Epithelial cell of proximal tubule (primary cell): ENCODE measurements around the gene PRR7.

- RAMPAGE, long total RNA: no peak
- RRBS: no CpG with 5 or more reads among the region's 16 CpGs
Observed at GRCh38 chr5:175895442-175896160, 24.2 kb downstream of the CPLX2 start.

DNA sequence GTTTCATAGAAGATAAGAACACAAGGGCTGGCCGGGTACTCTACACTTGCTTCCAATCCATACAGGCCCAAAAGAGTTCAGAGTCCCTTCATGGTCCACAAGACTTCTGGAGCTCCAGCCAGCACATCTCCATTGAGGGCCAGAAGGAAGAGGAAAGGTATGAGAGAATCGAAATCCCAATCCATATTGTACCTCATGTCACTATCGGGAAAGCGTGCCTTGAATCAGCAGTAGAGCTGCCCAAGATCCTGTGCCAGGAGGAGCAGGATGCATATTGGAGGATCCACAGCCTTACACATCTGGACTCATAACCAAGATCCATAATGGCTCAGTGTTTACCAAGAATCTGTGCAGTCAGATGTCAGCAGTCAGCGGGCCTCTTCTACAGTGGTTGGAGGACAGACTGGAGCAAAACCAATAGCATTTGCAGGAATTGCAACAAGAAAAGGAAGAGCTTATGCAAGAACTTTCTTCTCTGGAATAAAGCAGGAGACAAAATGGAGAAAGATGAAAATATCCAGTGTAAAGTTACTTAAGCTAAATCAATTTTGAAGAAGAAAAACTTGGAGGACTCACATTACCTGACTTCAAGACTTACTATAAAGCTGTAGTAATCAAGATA is 52.9 kb downstream of the KIAA1191 start:
- RAMPAGE, long total RNA: no peak
- RRBS: no CpG with 5 or more reads among the region's 5 CpGs

GRCh38 chr5:176366203-176366628 is 929 bp downstream of the ARL10 start:
- RAMPAGE, long total RNA: no peak
- RRBS: no CpG with 5 or more reads among the region's 29 CpGs

GRCh38 chr5:176528830-176529621 is 8.2 kb downstream of the RNF44 start:
- RAMPAGE, long total RNA: no peak
- RRBS: 91% methylated on average over 11 of the region's 33 CpGs

DNA sequence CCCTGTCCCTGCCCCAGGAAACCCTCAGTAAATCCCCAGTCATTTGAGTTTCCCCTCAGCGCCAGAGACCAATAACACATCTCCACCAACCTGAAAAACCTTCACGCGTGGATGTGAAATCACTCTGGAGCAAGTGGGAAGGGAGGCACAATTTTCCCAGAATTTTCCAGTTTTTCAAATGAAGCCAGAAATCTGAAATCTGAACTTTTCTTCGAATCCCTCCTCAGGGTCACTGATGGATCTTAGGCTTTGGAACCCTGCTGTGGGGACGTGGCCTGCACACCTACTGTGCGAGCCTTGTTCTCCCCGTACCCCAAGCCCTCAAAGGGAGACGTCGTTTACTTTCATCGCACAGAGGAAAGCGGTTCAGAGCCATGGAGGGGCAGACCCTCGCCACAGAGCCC is 3.5 kb upstream of the RNF44 start:
- RAMPAGE, long total RNA: no peak
- RRBS: no CpG with 5 or more reads among the region's 12 CpGs

DNA sequence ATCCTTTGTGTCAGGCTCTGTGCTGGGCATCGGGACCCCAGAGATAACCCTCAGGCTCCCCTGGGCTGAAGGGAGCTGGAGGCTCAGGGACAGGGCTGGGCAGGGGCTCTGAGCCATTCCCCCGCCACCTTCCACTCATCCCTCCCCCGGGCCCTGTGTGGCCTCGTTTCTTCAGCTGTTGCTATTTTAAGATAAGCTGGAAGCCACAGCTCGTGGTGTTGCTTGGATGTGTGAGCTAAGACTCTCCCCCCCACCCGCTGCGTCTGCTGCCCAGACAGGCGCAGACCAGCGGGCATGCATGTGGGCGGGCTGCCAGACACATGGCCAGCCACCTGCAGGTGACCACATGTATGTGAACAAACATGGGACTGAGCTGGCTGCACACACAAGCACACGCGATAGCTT is 8.7 kb downstream of the SNCB start:
- RAMPAGE, long total RNA: no peak
- RRBS: no CpG with 5 or more reads among the region's 12 CpGs

GRCh38 chr5:176823859-176824369 is 13.6 kb downstream of the UNC5A start:
- RAMPAGE, long total RNA: no peak
- RRBS: 100% methylated on average over 1 of the region's 18 CpGs

- RAMPAGE, long total RNA: no peak
- RRBS: no CpG with 5 or more reads among the region's 5 CpGs
Observed at GRCh38 chr5:177065532-177065840, 21.2 kb upstream of the FGFR4 start.

GRCh38 chr5:177089109-177089815 is 2.5 kb downstream of the FGFR4 start:
- RAMPAGE, long total RNA: no peak
- RRBS: no CpG with 5 or more reads among the region's 8 CpGs

DNA sequence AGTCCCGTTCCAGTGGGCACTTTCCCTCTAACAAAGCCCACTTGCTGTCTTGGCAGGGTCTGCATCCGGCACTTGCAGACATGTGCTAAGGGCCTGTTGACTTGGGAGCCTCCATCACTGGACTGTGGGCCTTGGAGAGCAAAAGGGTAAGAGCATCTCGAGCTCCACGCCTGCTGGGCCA is 2.3 kb upstream of the NSD1 start:
- RAMPAGE, long total RNA: no peak
- RRBS: no CpG with 5 or more reads among the region's 4 CpGs

DNA sequence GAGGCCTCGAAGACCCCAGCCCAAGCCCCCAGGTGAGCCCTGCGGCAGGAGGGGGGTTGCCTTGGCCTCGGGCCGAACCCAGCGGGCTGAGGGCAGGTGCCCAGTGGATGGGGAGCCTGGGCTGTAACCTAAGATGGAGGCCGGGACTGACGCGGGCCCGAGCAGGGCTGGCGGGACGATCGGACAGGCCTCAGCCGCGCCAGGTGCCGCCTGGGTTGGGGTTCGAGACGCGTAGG is 532 bp upstream of the NSD1 start:
- RAMPAGE, long total RNA: no peak
- RRBS: no CpG with 5 or more reads among the region's 18 CpGs

- RAMPAGE, long total RNA: no peak
- RRBS: no CpG with 5 or more reads among the region's 24 CpGs
Observed at GRCh38 chr5:177305571-177306819, 2.4 kb downstream of the PRELID1 start.

DNA sequence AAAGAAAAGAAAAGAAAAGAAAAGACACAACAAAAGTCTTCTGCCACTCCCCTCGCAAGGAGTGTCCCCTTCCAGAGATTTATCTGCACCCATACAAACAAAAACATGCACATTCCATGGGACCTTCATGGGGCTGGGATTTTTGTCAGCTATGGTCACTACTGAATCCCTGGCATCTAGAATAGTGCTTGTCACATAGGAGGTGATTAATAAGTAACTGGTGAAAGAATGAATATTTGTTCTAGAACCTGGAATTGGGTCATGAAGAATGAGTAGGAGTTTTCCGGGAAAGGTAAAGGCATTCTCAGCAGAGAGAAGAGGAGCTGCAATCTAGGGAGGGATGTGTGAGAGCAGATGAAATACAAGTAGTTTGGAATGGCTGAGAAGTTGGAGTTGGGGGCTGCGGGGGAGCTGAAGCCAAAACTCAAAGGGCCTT is 2.8 kb upstream of the LMAN2 start:
- RAMPAGE, long total RNA: no peak
- RRBS: no CpG with 5 or more reads among the region's 3 CpGs

GRCh38 chr5:177379408-177379913 is 4.8 kb upstream of the SLC34A1 start:
- RAMPAGE, long total RNA: no peak
- RRBS: 0% methylated on average over 1 of the region's 7 CpGs

- RAMPAGE, long total RNA: no peak
- RRBS: 96% methylated on average over 1 of the region's 11 CpGs
Observed at GRCh38 chr5:177432663-177433076, 6.2 kb downstream of the GRK6 start.

DNA sequence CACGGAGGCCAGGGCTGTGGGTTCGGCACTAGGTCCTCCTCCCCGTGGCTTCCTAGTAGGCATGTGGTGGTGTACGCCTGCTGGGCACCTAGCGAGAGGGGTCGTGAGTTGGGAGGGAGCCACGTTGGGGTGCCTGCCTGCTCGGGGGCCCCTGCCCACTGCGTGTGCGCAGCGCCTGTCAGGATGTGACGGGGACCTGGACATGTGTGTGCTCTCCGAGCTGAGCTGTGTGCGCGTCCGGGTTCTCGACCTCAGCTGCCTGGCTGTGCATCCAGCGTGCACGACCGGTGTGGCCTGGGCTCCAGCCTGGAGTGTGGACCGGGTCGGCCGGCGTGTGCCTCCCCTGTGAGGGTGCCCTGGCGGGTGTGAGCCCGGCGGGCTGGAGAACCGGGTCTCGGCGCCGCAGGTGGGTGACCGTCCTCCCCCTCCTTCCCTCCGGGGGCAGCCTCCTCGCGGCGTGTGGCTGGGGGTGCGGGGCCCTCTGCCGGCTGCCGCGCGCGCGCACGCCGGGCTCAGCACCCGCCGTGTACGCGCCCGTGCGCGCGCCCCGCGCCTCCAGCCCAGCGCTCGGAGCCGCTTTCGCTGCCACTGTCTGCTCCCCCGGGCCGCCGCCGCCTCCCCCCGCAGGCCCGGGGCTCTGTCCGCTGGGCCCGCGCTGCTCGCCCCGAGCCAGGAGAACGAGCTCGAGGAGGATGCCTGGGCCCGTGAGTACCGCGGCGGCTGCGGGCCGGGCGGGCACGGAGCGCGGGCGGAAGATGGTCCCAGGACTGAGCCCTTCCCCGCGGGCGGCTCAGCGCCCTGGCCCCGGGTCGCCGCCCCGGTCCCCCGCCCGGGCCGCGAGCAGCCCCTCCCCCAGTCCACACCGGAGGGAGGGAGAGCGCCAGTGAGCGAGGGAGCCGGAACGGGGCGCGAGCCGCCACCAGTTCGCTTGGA is at the start of gene PRR7:
Gene PRR7, plus strand, starts transcription at position 558 of the 933 bp plus-strand sequence.
- RAMPAGE, long total RNA: no peak
- RRBS: 1% methylated on average over 59 of the region's 104 CpGs

DNA sequence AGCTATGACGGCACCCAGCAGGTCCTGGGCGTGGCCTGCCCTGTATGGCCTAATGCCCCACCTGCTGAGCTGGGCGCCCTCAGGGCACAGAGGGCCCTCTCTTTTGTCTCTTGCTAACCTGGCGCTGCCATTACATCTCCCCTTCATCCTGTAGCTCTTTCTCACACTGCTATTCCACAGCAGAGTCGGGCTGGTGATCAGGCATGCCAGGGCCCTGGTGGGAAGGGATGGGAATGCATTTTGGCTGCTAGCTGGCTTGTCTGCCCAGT is 6.0 kb downstream of the PRR7 start:
- RAMPAGE, long total RNA: no peak
- RRBS: no CpG with 5 or more reads among the region's 5 CpGs

- RAMPAGE, long total RNA: no peak
- RRBS: no CpG with 5 or more reads among the region's 17 CpGs
Observed at GRCh38 chr5:177477312-177478106, 4.1 kb upstream of the DBN1 start.

DNA sequence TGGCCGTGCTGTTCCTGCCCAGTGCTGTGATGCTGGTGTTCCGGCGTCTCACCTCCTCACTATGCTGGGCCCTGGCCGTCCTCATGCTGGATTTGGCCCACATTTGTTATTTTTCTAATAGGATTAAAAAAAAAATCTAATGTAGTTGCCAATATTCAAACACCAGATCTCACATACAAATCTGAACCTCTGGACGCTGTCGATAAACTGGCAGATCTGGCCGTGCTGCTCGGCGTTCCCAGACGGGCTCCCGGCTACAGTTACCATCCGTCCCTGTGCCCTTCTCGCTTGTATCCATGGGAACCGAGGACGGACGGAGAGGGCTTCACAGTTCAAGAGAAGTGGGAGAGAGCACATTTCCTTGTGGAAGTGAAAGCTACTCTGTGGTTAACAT is 6.2 kb upstream of the DBN1 start:
- RAMPAGE, long total RNA: no peak
- RRBS: no CpG with 5 or more reads among the region's 16 CpGs

DNA sequence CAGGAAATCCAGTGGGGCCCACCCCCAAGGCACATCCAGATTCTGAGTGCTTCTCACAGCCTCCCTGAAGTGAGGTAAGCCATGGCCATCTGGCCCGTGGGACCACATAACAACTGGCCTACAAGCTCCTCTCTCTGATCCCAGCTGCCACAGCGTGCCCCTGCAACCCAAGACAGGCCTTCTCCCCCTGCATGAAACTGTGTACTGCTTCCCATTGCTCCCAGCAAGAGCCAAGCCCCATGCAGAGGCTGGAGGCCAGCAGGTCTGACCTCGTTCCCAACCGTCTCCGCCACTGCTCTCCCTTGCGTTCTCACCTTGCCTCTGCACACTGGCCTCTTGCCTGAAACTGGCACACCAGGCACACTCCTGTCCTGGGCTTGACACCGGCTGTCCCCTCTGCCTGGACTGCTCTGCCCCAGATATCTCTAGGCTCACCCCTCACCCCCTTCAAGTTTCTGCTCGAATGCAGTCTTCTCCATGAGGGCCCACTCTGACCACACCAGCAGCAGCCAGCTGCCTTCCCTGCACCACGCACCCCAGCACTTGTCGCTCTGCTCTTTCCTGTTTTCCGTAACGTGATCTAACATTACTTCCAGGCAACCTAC is 11.2 kb upstream of the DBN1 start:
- RAMPAGE, long total RNA: no peak
- RRBS: no CpG with 5 or more reads among the region's 12 CpGs